Measurements from ENCODE around the gene SCN10A.

DNA sequence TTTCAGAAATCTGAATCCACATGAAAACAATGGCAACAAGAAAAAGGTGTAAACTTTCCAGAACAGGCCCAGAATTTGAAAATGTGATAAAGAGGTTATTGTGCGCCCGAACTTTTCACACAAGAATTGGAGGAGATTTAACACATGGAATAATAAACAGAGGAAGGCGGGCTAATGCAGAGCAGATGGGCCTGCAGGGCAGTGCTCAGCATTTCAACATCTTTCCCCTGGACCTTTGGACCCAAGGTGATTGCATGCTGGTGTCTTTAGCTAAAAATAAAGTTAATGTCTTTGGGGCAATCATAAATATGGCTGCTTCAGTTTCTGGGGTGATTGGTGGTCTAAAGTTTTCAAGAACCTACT lies 34.7 kb upstream of the ITGA9 start:
- PRO-cap, 7 experiments, result no peak in any of the 7 experiments
- RAMPAGE, long total RNA, 2 experiments, result no peak in any of the 2 experiments

GRCh38 chr3:37466674-37467227 lies 14.8 kb downstream of the ITGA9 start:
- PRO-cap, 7 experiments, result no peak in any of the 7 experiments
- RAMPAGE, long total RNA, 2 experiments, result no peak in any of the 2 experiments

GRCh38 chr3:37492916-37493501 lies 41.1 kb downstream of the ITGA9 start:
- PRO-cap, 7 experiments, result no peak in any of the 7 experiments
- RAMPAGE, long total RNA, 2 experiments, result no peak in any of the 2 experiments

GRCh38 chr3:37772970-37773617 lies 88.6 kb upstream of the CTDSPL start:
- PRO-cap, 7 experiments, result no peak in any of the 7 experiments
- RAMPAGE, long total RNA, 2 experiments, result no peak in any of the 2 experiments

- PRO-cap, 7 experiments, result no peak in any of the 7 experiments
- RAMPAGE, long total RNA, 2 experiments, result no peak in any of the 2 experiments
These were observed 2.3 kb downstream of the CTDSPL start for GRCh38 chr3:37863985-37864296.

DNA sequence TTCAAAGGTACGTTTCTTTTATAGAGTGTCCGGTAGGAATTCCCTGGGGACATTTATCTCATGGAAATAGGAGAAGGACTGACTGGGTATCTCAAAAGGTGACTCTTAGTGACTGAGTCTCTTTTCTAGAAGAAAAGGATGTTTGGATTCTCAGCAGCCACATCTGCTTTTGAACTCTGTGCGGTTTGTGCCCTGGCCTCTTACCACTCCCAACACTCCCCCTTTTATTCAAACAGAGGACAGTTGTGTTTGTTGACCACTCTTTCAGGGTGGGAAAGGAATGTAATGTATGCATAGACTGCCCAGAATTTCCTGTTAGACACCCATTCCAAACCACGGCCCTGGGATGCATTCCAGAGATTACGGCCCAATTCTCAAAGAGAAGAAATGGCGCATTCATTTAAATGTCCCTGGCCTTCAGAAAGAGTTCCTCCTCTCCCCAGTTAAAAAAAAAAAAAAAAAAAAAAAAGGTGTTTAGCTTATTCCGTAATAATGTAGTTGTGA lies 54.3 kb upstream of the VILL start:
- PRO-cap, 7 experiments, result no peak in any of the 7 experiments
- RAMPAGE, long total RNA, 2 experiments, result no peak in any of the 2 experiments

DNA sequence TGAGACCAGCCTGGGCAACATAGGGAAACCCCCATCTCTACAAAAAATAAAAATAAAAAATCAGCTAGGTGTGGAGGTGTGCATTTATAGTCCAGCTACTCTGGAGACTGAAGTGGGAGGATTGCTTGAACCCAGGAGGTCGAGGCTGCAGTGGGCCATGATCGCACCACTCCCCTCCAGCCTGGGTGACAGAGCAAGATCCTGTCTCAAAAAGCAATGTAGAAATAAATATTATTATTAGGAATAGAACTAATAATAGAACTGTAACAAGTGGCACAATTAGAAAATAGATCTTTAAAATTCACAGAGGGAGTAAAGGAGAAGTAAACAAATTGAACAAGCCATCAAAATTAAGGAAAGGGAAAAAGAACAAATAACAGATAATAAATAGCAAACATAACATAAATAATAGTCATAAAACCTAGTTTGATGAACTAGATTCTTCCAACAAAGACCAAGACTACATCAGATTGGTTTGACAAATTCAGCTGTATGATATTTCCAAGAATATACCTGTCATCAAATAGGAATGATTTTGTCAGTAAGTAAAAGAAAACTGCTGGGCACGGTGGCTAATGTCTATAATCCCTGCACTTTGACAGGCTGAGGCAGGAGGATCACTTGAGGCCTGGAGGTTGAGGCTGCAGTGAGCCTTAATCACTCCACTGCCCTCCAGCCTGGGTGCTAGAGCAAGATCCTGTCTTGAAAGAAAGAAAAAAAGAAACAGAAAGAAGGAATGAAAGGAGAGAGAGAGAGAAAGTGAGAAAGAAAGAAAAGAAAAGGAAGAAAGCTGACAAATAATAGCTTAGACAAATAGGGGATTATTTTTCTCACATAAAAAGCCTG lies 38.9 kb upstream of the VILL start:
- PRO-cap, 7 experiments, result no peak in any of the 7 experiments
- RAMPAGE, long total RNA, 2 experiments, result no peak in any of the 2 experiments

DNA sequence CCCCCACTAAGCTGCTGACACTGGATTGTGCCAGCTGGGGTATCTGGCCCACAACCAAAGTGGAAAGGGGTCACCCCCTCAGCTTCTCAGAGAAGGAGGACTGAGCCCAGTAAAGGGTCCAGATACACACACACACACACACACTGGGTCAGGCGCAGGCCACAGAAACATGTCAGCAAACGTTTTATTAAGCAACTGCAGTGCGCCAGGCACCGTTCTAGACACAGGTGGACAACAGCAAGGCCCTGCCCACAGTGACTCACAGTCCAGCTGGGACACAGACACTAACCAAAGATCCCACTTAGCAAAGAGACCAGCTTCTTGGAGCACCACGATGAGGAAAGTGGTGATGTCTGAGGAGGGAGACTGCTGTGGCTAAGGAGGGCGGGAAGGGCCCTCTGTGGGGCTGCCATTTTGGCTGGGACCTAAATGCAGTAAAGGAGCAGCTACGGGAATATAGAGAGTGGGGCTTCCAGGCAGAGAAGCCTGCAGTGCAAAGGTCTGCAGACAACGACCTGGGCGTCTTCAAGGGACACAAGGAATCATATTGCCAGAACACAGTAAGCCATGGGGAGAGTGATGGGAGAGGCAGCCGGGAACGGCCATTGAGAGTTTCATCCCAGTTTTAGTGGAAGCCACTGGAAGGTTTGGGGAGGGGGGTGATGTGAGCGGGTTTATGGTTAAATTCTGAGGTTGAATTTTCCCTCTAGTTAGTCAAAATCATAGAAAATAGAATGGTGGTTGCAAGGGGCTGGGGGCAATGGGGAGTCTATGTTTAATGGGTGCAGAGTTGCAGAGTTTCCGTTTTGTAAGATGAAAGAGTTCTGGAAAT lies 2.7 kb upstream of the VILL start:
- PRO-cap, 7 experiments, result no peak in any of the 7 experiments
- RAMPAGE, long total RNA, 2 experiments, result start-site peak on the plus strand in 1 of 2 experiments, centred at position 314 of the sequence, 6 reads per replicate

GRCh38 chr3:38069420-38069714 lies 30.4 kb downstream of the DLEC1 start:
- PRO-cap, 7 experiments, result no peak in any of the 7 experiments
- RAMPAGE, long total RNA, 2 experiments, result no peak in any of the 2 experiments

DNA sequence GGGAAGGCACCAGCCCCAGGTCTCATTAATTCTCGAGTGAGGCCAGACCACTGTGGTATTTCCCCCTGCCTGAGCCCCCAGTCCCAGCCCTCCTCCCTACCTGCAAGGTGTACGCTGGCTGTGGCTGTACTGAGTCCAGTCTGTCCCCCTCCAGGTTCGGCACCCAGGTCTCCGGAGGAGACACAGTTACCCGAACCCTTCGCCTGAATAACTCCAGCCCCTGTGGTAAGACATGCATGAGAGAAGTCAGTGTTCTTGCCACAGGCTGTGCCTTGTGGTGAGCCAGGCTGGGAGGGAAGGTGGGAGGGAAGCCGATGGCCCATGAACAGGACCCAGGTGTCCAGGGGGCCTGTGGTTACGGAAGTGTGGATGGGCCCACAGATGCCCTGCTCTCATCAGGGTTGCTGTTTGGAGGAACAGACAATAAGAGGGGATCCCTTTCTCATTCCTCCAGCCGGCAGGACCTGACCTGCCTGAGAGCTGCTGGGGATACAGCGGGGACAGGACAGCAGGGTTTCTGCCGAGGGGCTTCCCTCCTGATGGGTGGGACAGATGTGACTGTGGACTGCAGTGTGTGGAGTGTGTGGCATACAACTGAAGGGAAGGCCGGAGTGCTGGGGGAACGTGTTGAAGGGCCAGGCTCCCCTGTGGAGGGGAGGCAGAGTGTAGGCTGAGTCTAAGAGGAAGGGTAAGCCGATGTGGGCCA lies 21.9 kb downstream of the ACAA1 start:
- PRO-cap, 7 experiments, result no peak in any of the 7 experiments
- RAMPAGE, long total RNA, 2 experiments, result no peak in any of the 2 experiments

DNA sequence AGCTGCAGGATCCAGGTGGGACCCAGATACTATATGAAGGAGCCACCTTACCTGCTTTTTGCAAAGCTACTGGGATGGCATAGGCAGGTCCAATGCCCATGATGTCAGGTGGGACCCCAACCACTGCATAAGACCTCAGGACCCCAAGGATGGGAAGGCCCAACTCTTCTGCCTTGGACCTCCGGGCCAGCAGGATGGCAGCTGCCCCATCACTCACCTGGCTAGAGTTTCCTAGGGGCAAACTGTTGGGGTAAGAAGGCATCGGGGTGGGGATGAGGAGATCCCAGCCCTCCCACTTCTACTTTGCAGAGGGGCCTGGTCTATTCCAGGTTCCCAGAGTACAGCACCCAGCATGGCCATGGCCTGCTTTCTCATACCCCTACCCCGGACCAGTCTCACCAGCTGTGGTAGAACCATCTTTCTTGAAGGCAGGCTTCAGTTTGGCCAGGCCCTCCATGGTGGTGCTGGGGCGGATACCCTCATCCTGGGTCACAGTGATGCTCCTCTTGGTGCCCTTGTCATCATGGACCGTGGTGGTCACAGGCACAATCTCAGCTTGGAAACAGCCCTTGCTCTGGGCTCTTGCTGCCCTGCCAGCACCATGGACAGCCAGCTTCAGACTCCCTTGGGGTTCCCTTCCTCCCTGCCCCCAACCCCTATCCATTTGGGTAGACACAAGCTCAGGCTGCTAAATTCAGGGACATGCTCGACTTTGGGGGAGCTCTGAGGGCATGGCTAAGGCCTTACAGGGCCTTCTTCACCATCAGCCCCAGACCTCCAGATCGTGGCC lies 10.6 kb downstream of the ACAA1 start:
- PRO-cap, 7 experiments, result no peak in any of the 7 experiments
- RAMPAGE, long total RNA, 2 experiments, result no peak in any of the 2 experiments

DNA sequence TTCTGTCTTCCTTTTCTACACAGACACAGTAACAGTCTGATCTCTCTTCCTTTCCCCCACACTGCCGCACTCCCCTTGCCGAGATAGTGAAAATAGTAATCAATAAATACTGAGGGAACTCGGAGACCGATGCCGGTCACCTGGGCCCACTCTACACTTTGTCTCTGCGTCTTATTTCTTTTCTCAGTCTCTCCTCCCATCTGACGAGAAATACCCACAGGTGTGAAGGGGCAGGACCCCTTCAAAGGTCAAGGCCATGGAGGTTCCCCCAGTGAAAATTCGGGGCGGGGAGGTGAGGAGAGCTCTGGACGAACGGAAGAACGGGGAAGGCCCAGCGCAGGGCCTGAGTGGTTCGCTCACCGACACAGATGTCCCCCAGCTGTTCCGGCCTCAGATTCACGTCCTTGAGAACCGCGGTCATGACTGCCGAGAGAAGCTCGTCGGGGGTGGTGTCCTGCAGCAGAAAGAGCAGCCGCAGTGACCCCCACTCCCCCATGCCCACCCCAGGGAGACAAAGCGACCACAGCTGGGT lies 629 bp downstream of the ACAA1 start:
- PRO-cap, 7 experiments, result peak in 7 of 7 experiments; most common plus-strand start position 407 of the sequence (in 7); most common minus-strand start position 163 of the sequence (in 1)
- RAMPAGE, long total RNA, 2 experiments, result no peak in any of the 2 experiments

- PRO-cap, 7 experiments, result no peak in any of the 7 experiments
- RAMPAGE, long total RNA, 2 experiments, result no peak in any of the 2 experiments
These were observed 43.6 kb downstream of the EXOG start for GRCh38 chr3:38539678-38540262.

DNA sequence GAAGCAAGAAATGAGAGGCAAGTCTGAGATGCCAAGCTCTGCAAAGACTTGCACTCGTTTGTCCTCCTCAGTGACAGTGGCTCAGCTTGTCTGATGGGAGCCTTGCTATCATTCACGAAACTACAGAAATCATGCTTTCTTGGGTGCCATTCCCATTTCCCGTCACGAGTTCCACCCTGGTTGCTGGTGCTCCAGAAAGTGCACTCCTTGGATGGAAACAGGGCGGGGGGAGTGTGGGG lies at the start of gene SCN10A:
SCN10A (minus strand) TSS at position 10 of the 239 bp plus-strand sequence.
- PRO-cap, 7 experiments, result no peak in any of the 7 experiments
- RAMPAGE, long total RNA, 2 experiments, result no peak in any of the 2 experiments

GRCh38 chr3:39013317-39013641 lies 38.5 kb downstream of the SCN11A start:
- PRO-cap, 7 experiments, result no peak in any of the 7 experiments
- RAMPAGE, long total RNA, 2 experiments, result no peak in any of the 2 experiments

DNA sequence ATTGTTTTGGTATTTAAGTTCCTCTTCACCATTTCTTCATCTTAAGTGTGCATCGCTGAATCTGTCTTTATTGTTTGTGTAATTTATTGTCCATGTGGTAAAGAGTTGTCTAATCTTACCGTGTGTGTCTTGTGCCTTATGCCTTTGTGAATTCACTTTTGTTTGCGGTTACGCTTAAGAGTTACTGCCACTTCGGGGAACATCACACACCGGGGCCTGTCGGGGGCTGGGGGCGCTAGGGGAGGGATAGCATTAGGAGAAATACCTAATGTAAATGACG lies 773 bp downstream of the WDR48 start:
- PRO-cap, 7 experiments, result no peak in any of the 7 experiments
- RAMPAGE, long total RNA, 2 experiments, result no peak in any of the 2 experiments

- PRO-cap, 7 experiments, result no peak in any of the 7 experiments
- RAMPAGE, long total RNA, 2 experiments, result no peak in any of the 2 experiments
These were observed 13.7 kb downstream of the GORASP1 start for GRCh38 chr3:39093674-39094131.

DNA sequence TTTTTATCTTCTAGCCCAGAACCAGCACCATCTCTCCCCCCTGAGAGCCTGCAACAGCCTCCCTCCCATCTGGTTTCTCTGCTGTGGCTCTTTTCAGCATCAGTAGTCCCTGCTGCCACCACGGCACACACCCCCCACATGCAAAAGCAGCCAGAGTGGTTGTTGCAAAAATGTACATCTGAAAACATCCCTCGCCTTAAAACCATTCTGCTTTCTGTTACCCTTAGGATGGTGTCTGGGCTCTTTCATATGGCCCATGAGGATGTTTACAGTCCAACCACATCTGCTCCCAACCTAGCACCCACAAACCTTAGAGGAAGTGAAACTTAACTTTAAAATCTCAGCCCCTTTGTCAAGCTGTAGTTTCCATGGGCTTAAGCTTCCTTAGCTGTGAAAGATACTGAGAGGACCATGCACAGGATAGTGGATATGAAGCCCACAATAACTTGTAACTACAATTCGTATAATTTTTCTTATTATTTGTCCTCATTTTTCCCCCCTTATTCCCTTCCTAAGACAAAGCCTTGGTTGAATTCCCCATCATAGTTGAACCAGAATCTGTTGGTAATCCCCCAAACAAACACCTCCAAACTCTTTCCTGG lies 914 bp downstream of the TTC21A start:
- PRO-cap, 7 experiments, result no peak in any of the 7 experiments
- RAMPAGE, long total RNA, 2 experiments, result no peak in any of the 2 experiments

DNA sequence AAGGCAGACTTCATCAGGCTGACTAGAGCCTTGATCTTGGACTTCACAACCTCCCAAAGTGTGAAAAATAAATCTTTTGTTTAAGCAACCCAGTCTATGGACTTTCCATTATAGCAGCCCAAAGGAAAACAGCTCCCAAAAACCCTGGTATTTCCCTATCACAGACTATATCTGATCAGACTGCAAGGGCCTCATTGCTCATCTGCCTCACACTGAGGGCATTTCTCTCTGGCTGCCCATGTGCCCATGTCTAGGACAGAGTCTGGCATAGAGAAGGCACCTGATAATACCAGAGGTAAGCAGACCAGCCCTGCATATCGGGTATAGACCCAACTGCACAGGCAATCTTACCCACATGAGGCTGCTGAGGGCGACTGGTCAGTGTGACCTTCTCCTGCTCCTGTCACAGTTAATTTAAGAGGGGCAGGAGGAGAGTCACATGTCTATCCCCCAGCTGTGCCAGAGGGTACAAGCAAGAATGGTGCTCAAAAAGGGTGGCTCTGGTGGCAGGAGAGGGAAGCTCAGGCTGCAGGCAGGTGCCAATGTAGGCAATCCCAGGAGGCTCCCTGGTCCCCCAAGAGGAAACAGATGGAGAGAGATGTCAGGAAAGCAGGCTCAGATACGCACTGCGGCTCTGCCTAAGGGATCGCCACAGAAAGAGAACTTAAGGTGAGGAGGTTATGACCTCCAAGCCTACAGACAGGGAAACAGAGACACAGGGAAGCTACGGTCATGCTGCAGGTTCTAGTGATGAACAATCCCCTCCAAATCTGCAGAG lies 3.1 kb downstream of the CSRNP1 start:
- PRO-cap, 7 experiments, result no peak in any of the 7 experiments
- RAMPAGE, long total RNA, 2 experiments, result no peak in any of the 2 experiments

GRCh38 chr3:39186003-39186518 lies 6.3 kb downstream of the XIRP1 start:
- PRO-cap, 7 experiments, result no peak in any of the 7 experiments
- RAMPAGE, long total RNA, 2 experiments, result no peak in any of the 2 experiments

Data from ovary (tissue), 7 donors.